Mesenchymal stem cell of the bone marrow (primary cell): ENCODE results near the gene SORCS1.

- CAGE, long polyA plus RNA = no peak
These were observed at the start of gene SORCS1 for GRCh38 chr10:107163937-107165143. Gene SORCS1, minus strand, starts transcription at chr10:107164706.

- CAGE, long polyA plus RNA = no peak
These were observed 389.9 kb upstream of the SORCS1 start for GRCh38 chr10:107554360-107554804.

- CAGE, long polyA plus RNA = no peak
These were observed 750.3 kb upstream of the SORCS1 start for GRCh38 chr10:107914312-107915771.

DNA sequence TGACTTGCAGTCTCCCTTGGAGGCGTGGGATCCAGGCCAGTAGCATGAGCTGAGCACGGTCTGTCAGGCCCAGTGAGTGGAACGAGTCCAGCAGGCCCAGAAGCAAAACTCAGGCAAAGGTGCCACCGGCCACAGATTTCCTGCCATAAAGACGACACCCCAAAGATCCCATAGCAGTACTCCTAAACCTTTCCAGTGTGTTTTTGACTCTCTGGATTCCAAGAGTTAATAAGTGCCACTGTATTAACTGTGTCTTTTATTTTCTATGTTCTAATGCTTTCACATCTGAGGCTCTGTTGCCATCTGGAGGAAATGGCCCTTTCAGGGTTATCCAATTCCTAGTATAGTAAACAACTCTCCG is 1355.9 kb downstream of the XPNPEP1 start:
- CAGE, long polyA plus RNA = no peak

DNA sequence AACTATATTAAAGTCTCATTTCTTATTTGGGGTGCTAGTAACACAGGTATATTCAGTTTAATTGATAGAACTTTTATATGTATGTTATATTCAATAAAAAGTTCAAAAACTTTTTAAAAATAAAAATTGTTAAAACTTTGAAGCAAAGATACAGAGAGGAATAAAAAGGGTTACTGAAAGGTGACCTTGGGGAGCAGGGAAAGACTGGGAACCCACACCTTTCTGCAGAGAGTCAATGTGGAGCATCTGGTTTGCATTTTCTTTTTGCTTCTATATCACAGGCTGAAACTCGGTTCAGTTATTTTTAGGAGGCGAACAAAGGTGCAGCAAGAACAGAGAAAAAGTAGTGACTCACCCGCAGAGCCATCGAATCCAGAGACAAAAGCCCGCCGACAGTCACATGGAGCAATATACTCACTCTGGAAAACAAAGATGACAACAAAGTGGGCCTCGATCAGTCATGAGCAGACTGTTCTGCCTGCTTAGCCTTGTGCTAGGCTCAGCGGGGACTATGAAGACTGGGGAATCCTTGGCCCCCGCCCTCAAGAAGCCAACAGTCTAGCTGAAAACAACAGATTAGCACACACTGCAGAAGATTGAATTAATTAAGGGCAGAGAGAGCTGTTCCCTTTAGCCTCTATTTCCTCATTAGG is 30.5 kb downstream of the XPNPEP1 start:
- CAGE, long polyA plus RNA = no peak

GRCh38 chr10:109914935-109915497 is 8.3 kb downstream of the XPNPEP1 start:
- CAGE, long polyA plus RNA = no peak

- CAGE, long polyA plus RNA = no peak
These were observed 31.2 kb upstream of the MXI1 start for GRCh38 chr10:110176167-110176620.

- CAGE, long polyA plus RNA = no peak
These were observed 640 bp downstream of the DUSP5 start for GRCh38 chr10:110498048-110499046.

DNA sequence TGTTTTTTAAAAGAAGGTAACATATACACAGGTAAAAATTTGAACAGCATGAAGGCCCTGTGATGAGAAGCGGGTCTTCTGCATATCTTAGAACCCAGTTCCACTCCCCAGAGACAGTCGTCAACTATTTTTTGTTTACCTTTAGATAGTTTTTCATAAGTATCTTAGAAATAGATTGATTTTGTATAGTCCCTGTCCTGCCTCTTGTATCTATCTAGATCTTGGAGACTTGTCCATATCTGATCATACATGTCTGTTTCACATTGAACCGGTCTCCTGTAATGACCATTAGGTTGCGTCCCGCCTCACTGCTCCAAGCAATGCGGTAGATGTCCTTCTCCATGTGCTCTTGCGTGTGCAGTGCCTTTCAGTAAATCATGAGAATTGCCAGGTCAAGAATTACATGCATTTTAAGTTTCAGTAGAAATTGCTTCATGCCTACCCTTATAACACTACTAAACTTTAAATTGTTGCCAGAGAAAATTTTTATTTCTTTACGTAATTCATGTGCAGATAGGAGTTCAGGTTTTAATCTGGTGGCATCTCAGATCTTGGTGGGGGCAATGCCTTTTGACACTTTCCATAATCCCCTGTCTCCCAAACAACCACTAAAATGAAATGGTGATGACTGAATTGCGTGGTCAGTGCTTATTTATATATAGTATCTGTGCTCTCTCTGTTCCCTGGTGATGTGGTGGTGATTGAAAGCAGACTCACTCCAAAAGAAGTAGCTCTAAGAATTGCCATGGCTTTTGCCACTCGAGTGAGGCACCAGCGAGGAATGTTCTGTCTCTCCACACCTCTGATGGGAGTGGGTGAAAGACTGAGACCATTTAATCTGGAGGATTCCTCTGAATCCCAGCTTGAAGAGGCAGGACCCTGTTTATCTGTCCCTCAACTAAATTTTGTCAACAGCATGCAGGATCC is 2.5 kb downstream of the DUSP5 start:
- CAGE, long polyA plus RNA = no peak

GRCh38 chr10:110509093-110509545 is 11.4 kb downstream of the DUSP5 start:
- CAGE, long polyA plus RNA = no peak

DNA sequence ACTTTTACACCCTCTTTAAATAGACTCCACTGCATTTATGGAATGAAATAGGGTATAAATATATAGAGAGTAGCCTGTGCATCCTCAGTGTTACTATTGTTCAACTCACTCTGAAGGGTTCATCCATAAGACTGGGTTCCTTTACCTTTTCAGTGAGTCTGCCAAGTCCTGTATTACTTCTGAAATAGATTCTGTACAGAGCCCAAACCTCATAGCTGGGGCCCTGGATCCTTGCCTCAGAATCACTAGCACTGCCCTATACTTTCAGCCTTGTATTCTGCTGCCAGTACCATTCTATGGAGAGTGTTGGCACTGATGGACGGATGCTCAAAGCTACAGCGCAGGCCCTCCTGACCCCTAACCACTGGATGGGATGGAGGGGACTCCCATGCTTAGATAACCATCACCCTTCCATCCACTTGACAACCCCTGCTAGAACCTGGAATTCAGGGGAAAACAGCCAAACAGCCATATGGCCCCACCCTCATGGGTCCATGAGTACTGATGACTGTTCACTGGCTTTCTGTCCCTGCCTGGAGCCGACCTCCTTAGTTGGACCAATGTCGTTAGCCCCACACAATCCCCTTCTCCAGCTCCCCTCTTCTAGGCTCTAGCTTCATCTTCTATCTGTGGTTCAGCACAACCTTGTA is 16.1 kb downstream of the DUSP5 start:
- CAGE, long polyA plus RNA = no peak

DNA sequence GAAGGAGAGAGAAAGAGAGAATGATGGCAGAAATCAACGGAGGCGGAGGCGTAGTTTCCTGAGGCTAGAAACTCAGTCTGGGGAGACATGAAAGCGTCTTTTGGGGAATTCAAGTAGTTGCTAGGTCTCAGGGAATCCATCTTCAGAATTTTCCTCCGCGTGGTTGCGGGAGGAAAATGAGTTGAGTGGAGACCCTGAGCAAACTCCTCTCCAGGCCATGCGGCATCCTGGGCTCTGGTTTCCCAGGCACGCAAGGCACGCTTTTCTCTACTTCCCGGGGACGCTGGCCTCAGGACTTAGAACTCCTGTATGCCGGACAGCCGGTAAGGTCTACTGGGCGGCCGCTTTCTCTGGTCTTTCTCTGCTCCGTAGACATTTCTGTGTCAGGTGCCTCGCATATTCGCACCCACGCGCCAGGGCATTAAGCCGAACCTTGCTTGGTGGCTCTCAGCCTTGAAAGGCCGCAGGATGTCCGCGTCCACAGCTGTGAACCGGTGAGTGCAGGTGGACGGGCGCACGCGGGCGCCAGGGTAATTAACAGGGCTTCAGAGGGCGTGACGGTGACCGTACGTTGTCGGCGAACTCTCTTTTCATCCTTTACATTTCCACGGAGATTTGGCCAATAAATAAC is 1.1 kb upstream of the RBM20 start:
- CAGE, long polyA plus RNA = no peak

- CAGE, long polyA plus RNA = no peak
These were observed 35.6 kb downstream of the RBM20 start for GRCh38 chr10:110679629-110680212.

DNA sequence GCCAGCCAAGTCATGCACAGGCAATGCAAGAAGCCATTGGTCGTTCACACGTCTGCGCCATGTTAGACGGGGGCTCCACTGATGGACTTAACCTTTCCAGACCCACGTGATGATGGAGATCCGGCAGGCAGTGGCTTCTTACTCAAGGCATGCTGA is 54.8 kb downstream of the RBM20 start:
- CAGE, long polyA plus RNA = no peak

DNA sequence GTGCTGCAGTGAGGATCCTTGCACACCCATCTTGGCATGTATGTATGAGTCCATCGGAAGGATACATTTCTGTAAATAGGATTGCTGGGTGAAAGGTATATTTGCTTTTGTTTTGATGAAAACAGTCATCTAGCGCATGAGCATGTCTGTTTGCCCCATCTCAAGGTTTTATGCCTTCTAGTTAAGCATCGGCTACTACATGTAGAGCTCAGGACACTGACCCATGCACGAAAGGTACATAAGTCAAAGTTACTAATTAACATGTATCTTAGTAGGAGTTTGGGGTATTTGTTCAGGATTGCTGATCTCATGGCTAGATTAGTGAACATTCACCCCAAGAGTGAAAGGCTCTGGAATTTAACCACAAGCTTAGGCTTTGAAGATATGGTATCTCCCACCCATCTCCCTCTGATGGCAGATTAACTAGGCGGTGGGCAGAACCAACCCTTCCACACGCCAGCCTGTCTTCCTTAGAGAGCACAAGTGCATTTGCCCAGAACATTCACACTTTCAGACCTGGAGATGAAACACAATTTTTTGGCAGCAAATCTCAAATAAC is 91.5 kb downstream of the RBM20 start:
- CAGE, long polyA plus RNA = no peak

GRCh38 chr10:110820659-110820896 is 51.1 kb upstream of the PDCD4 start:
- CAGE, long polyA plus RNA = no peak

GRCh38 chr10:110964161-110964936 is 44.9 kb downstream of the SHOC2 start:
- CAGE, long polyA plus RNA = no peak

- CAGE, long polyA plus RNA = no peak
These were observed 664 bp upstream of the ADRA2A start for GRCh38 chr10:111076073-111076656.

DNA sequence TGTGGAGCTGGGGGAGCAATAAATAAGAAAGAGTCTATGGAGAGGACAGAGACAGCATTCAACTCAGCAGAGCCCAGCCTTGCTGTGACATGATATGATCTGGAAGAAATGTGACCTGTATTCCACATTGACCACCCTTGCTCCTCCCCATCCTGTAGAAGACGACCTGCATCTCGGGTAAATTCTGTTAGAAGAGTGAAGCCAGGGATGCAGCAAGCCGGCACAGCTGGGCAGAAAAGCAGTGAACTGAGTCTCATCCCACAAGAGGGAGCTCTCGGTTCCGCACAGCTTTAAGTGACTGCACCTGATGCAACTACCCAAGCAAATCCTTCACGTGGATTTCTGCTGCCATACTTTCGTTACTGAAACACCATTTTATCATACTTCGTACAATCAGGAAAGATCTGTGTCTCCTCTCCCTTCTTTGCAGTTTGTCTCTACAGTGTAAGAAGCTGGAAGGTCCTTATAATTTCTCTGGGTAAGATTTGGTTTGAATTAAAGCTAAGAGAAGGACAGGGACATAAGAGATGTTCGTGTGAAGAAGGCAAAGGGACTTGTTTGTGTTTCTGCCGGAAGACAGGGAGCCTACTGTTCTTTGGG is 427.1 kb downstream of the GPAM start:
- CAGE, long polyA plus RNA = no peak

GRCh38 chr10:112280233-112280653 is 3.0 kb upstream of the TECTB start:
- CAGE, long polyA plus RNA = no peak